Bronchial epithelial cell (primary cell): ENCODE results near the genes SLTM and LDHAL6B.

DNA sequence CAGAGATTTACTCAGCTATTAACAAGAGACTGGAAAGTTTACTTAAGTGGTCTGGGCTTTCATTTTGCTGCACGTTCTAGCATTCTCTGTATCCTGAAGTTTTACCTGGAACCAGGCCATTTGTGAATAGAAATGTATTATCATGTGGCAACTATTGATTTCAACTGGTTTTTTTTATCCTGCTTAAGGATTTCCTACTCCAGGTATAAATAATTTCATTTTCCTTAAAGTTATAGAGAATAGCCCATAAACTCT is 1.1 kb downstream of the AQP9 start:
- RRBS, 2 experiments: no CpG with 5 or more reads among the region's 1 CpG

- RRBS, 2 experiments: no CpG with 5 or more reads among the region's 4 CpGs
Measured at GRCh38 chr15:58250000-58250343, 111.8 kb downstream of the AQP9 start.

- RRBS, 2 experiments: no CpG with 5 or more reads among the region's 19 CpGs
Measured at GRCh38 chr15:58310274-58311090, 121.3 kb upstream of the LIPC start.

DNA sequence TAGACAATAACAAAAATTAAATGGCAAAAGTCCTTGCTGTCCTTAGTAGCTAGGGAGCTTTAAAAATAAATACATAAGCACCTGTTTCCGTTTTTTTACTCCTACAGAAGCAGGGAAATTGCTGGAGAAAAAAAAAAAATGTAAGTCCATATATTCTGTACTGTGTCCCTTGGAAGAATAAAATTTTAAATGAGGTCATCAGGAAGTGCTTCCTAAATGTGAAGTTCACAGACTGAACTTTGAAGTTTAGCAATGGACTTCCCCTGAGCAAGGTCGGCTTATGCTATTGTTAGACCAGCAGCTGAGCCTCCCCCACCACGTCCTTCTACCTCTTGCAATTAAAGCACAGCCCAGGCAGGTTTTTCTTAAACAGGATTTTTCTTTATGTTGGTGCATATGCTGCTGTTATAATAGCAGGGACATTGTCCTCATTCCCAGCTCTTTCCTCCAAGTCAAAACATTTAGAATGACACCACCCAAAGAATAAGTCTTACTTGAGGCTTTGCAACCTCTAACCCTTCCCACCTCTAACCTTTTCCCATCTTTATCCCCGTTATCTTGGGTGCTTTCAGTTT is 26.3 kb downstream of the LIPC start:
- RRBS, 2 experiments: no CpG with 5 or more reads among the region's 4 CpGs

DNA sequence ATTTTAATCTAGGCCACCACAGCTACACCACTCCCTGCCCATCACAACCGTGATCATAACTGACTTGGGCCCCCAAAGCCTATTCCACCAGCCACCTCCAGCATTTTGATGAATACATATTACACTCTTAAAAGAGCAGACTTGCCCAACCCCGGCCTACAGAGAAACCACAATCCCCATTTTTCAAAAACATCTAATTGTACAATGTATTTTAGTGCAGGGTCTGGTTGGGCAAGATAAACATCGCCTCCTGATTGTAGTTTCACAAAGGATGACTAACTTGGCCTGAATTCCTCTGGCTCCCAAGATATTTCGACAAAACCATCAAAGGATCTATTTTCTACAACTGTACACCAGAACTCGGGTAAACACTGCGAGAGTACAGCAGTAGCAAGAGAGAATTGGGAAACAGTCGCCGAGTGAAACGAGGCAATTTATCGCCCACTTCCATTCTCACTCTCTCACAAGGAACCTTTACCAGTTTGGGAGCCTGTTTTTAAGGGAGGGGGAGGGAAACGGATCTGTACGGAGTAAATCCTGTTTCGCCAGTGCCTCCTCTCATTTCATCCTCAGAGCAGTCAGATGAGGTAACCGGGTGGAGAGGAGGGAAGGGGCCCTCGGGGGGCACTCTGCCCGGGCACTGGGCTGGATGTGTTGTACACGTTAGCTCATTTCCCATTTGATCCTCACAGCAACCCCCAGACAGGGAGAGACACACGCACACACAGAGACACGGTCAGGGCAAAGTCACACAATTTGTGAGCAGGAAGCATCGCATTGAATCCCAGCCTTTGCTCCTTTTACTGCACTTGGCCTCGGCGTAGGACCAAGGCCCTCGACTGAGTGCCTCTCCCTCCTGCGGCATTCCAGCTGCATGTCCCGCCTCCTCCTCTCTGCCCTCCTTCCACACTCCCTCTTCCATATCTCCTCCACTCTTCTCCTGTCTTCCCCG is 120.1 kb downstream of the LIPC start:
- RRBS, 2 experiments: 0 to 3% methylated on average over 1 to 3 of the region's 26 CpGs

GRCh38 chr15:58627572-58628101 is 121.9 kb downstream of the ADAM10 start:
- RRBS, 2 experiments: no CpG with 5 or more reads among the region's 2 CpGs

- RRBS, 2 experiments: no CpG with 5 or more reads among the region's 4 CpGs
Measured at GRCh38 chr15:58641508-58642067, 107.9 kb downstream of the ADAM10 start.

DNA sequence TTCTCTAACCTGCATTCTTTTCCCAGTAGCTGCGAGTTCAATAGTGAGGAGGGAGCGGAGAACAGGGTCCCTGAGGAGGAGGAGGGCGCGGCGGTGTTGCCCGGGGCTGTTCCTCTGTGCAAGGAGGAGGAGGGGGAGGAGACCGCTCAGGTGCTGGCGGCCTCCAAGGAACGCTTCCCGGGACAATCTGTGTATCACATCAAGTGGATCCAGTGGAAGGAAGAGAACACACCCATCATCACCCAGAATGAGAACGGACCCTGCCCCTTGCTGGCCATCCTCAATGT is 771 bp downstream of the MINDY2 start:
- RRBS, 2 experiments: under 1 to 1% methylated on average over 4 of the region's 11 CpGs

DNA sequence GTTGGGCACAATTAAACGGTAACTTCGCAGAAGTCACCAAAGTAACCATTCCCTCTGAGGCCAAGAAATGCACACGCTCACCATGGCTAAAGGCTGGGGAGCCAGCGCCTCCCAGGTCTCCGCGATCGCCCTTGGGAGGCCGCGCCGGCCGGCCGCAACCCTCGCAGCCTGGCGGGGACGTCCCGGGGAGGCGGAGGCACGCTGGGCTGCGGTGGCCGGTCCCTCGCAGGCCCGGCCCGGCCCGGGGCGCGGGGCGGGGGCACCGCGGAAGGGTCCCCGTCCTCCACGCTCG is 564 bp downstream of the SLTM start:
- RRBS, 2 experiments: no CpG with 5 or more reads among the region's 32 CpGs

DNA sequence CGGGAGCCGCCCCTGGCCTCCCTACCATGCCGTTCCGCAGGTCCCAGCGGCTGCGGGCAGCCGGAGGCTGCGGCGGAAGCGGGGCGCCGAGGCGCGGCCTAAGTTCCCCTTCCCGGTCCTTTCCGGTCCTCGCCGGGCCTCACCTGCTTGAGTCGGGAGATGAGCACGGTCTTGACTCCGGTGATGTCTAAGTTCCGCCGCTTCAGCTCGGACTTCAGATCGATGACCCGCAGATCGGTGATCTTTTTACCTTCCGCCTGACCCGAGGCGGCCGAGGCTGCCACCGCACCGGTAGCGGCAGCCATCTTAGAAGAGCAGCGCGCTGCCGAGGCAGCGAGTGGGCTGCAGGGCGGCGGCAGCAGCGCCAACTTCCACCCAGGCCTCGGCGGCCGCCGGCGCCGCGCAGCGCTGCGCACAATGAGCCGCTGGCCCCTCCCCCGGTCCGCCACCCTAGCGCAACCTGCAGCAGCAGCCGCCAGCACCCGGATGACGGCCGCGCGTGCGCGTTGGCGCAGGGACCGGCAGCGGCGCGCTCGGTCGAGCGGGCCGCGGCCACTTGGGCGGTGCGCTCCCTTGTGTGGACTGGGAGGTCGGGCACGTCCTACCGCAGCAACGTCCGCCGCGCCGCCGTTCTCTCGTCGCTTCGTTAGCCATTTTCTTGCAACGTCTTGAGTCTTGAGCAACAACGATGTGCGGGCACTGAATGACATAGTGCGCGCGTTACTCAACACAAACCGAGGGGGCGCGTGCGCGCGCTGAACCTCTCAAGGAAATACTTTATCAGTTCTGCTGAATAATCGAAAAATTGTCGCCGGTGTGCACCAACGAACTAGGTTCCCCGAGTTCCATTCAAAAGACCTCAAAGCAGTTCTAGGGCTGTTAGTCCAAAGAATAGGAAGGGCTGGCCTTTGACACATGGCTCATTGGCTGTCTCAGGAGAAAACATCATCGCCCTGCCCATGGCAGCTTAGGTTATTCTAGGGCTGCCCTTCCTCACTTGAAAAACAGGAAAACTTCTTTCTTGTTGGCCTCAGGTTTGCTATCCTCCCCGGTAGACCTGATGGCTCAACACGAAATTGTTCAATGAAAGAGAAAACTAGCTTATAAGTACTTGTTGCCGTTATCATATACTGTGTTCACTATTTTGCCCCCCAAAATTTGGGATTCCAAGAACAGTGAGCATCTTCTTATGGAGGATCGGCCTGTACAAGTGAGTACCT is at the start of gene SLTM:
Gene SLTM, minus strand, starts transcription at position 419 of the 1,220 bp plus-strand sequence.
- RRBS, 2 experiments: under 1% methylated on average over 35 to 46 of the region's 108 CpGs

GRCh38 chr15:59083953-59084488 is 20.9 kb upstream of the CCNB2 start:
- RRBS, 2 experiments: no CpG with 5 or more reads among the region's 3 CpGs

GRCh38 chr15:59206540-59206996 is at the start of gene LDHAL6B:
TSS of gene LDHAL6B (plus strand) at chr15:59206843.
- RRBS, 2 experiments: no CpG with 5 or more reads among the region's 19 CpGs

- RRBS, 2 experiments: no CpG with 5 or more reads among the region's 7 CpGs
Measured at GRCh38 chr15:59237007-59237691, 30.5 kb downstream of the LDHAL6B start.

DNA sequence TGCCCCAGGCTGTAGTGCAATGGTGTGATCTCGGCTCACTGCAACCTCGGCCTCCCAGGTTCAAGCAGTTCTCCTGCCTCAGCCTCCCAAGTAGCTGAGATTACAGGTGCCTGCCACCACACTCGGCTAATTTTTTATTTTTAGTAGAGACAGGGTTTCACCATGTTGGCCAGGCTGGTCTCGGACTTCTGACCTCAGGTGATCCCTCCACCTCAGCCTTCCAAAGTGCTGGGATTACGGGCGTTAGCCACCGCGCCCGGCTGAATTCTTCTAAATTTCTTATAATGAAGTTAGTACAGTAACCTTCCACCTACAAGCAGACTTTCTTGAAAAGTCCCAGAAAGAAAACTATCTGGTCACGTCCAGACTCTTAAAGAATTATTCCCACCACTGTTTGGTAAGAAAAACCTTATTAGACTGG is 7.6 kb downstream of the MYO1E start:
- RRBS, 2 experiments: no CpG with 5 or more reads among the region's 10 CpGs

GRCh38 chr15:59612581-59613145 is 1.1 kb downstream of the GCNT3 start:
- RRBS, 2 experiments: no CpG with 5 or more reads among the region's 4 CpGs

- RRBS, 2 experiments: no CpG with 5 or more reads among the region's 9 CpGs
Measured at GRCh38 chr15:59814301-59814838, 125.2 kb upstream of the BNIP2 start.

GRCh38 chr15:60374177-60375245 is 23.3 kb downstream of the ANXA2 start:
- RRBS, 2 experiments: no CpG with 5 or more reads among the region's 15 CpGs

- RRBS, 2 experiments: no CpG with 5 or more reads among the region's 6 CpGs
Measured at GRCh38 chr15:60382872-60383510, 14.8 kb downstream of the ANXA2 start.

- RRBS, 2 experiments: no CpG with 5 or more reads among the region's 5 CpGs
Measured at GRCh38 chr15:60389981-60390529, 7.7 kb downstream of the ANXA2 start.

GRCh38 chr15:60391592-60392330 is 6.0 kb downstream of the ANXA2 start:
- RRBS, 2 experiments: no CpG with 5 or more reads among the region's 4 CpGs